Neural progenitor cell (in vitro differentiated cells): ENCODE measurements around a stretch of chr12.

DNA sequence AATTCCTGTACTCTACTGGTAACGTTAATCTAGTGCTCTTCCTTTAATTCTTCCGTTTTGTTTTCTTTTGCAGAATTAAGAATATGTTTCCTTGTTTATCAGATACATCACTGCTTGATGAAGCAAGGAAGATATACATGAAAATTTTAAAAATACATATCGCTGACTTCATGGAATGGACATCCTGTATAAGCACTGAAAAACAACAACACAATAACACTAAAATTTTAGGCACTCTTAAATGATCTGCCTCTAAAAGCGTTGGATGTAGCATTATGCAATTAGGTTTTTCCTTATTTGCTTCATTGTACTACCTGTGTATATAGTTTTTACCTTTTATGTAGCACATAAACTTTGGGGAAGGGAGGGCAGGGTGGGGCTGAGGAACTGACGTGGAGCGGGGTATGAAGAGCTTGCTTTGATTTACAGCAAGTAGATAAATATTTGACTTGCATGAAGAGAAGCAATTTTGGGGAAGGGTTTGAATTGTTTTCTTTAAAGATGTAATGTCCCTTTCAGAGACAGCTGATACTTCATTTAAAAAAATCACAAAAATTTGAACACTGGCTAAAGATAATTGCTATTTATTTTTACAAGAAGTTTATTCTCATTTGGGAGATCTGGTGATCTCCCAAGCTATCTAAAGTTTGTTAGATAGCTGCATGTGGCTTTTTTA lies 3.9 kb downstream of the CDKN1B start:
- RAMPAGE, long total RNA, result no peak

GRCh38 chr12:12724764-12725154 lies 7.6 kb downstream of the CDKN1B start:
- RAMPAGE, long total RNA, result no peak

- RAMPAGE, long total RNA, result no peak
Measured at GRCh38 chr12:12734576-12735204, 17.5 kb downstream of the CDKN1B start.

DNA sequence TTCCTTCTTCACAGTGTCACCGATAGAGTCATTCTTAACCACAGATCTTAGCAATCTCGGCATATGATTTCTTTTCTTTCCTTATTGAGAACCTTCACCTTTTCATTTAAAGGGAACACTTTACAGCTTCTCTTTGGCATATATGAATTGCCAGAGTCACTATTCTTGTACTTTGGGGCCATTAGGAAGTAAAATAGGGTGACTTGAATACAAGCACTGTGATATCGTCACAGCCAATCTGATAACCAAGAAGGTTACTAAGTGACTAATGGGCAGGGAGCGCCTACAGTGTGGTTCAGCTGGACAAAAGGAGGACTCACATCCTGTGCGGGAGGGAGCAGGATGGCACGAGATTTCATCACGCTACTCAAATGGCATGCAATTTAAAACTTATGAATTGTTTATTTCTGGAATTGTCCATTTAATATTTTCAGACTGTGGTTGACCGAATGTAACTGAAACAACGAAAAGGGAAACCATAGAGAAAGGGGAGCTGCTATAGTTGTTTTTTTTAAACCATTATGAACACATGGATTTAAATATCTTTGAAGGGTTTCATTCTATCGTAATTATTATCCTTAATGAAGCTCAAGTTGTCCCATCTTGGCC lies 26.6 kb upstream of the APOLD1 start:
- RAMPAGE, long total RNA, result no peak

DNA sequence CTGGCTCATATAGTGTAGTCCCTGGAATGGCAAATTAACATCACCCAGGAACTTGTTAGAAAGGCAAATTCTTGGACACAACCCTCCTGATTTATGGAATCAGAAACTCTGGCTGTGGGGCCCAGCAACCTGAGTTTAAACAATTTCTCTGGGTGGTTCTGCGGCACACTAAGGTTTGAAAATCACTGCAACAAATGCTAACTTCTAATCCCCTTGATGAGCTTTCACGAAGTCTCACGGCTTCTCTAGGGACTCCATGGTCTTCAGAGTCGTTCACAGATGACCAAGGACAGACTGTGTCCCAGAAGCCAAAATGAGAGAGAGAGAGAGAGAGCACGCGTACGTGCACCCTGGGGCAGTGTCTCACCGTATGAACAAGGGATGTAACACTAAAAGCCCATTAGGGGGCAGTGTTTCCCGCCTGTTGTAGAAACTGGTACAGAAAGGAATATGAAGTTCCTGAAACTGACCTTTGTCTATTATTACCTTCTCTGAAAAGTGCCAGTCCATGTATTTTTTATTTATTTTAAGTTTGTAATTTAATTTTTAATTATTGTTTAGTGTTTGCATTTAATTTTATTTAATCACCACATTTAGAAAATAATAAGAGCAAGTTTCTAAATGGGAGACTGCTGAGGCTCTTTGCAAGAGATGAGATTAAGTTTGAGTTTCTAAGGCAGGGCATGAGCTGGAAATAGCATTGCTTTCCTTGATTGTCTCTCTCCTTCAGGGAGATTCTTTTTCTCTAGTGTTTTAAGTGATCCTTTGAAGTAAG lies 3.3 kb downstream of the APOLD1 start:
- RAMPAGE, long total RNA, result no peak

DNA sequence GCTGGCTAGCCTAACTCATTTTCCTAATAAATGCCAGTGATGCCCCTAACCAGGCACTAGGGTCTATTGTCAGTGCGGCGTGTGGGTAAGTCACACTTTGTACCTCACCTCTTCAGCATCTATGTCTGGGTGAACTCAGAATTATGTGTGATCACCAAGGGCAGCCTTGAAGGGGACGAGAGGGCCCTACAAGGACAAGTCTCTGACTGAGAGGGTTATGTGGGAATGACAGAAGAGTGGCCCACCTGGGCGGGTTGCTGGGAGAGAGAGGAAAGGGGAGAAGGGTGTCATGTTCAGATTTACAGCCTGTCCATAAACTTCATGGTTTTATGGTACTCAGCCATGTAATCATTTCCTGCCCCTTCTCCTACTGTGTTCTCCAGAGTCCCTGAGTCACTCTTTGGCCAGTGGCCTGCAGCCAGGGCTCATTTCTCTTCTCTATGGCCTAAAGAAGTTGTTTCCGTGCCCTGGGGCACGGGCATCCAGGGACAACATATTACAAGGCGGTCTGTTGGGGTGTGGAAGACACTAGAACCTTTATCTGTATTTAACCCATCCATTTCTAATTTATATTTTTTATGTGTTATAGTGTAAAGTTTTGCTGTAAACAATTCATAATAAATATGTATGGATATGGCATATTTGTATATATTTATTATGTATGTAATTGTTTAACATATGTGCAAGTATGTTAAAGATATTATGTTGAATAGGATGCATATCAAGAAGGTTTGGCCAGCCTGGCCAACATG lies 26.8 kb downstream of the DDX47 start:
- RAMPAGE, long total RNA, result no peak

DNA sequence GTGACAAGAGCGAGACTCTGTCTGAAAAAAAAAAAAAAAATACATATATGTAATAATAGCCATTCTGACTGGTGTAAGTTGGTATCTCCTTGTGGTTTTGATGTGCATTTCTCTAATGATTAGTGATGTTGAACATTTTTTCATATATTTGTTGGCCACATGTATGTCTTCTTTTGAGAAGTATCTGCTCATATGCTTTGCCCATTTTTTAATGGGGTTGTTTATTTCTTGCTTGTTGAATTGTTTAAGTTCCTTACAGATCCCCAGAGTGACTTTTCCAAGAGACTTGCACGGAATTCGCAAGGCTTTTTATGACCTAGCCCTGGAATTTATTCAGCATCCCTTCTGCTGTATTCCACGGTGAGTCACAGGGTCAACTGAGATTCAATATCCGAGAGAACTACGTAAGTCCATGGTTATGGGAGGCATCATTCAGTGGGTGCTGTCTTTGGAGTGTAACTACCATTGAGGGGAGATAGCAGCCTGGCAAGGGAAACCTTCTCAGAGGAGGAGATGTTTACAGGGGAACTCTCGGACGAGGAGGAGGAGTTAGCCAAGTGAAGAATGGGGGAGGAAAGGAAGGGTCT lies 21.0 kb upstream of the GPRC5A start:
- RAMPAGE, long total RNA, result no peak

GRCh38 chr12:12885518-12885903 lies 5.9 kb upstream of the GPRC5A start:
- RAMPAGE, long total RNA, result no peak

- RAMPAGE, long total RNA, result no peak
Measured at GRCh38 chr12:12916260-12917174, 25.2 kb downstream of the GPRC5A start.

DNA sequence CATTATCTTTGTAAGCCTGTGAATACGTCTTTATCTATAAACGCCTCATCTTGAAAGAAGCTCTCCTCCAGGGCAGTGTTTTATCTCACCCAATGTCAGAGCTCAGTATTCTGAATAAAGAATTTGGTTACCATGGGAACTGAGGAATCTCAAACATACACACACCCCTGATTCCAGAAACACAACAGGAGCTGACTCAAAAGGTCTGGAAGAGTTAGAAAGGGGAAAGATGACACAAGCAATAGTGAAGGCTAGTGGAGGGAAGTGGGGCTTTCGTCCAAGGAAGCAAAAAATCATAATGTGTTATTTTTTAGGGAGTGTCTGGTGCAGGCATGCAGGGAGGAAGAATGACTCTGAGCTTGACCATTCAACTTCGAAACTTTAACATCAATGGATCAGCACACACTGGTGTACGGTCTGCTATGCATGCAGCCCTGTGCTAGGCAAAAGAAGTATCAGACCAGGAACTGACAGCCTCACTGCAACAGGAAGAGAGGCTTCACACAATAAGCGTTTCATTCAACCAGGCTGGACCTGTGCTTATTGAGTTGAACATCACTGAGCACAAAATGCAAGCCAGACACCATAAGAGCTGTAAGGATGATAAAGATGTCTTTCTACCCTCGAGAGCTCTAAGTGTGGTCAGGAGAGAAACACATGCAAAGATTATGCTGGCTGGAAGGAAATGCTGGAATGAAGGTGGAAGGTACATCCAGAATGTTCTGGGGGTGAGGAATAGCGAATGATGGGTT lies 20.2 kb downstream of the HEBP1 start:
- RAMPAGE, long total RNA, result no peak

DNA sequence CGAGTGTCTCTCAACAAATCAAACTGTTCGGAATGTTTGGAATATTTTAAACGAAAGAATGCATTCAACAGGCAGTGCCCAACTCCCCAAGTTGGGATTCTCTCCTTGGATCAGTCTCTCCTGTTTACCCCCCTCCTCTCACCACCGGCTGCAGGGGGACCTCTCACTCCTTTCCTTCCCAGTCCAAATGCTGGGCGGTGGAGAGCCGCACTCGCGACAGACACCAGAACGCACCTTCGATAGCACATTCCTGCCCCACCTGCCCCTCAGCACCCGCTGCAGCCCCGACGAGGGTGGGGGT lies 424 bp downstream of the HEBP1 start:
- RAMPAGE, long total RNA, result no peak

DNA sequence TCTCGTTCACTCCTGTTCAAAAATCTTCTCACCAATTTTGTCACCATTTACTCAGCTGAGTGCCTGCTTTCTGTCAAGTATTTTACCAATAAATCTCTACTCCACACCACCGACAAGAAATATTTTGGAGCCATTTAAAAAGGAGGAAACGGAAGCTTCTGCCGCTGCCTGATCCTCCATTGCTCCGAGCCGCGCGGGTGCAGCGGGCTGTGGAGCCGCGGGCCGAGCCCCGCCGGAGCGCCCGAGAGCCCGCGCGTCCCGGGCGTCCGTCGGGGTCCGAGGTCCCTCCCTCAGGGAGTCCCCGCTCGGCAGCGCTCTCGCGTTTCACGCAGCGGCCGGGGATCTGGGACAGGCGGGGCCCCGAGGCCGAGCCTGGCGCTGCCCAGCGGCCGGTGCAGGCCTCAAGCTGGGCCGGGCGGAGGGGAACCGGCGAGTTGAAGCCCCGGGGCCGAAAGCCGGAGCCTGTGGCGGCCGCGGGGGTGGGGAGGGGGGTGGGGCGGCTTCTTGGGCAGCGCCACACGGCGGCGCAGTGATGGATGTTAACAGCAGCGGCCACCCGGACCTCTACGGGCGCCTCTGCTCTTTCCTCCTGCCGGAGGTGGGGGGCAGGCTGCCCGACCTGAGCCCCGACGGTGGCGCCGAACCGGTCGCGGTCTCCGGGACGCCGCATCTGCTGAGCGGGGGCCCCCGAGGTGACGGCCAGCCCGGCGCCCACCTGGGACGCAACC lies 1.1 kb upstream of the HEBP1 start:
- RAMPAGE, long total RNA, result no peak

GRCh38 chr12:13387019-13387708 lies 190.6 kb downstream of the EMP1 start:
- RAMPAGE, long total RNA, result no peak

- RAMPAGE, long total RNA, result no peak
Measured at GRCh38 chr12:14273920-14274364, 91.5 kb upstream of the ATF7IP start.

- RAMPAGE, long total RNA, result no peak
Measured at GRCh38 chr12:14416446-14416977, 51.0 kb downstream of the ATF7IP start.

DNA sequence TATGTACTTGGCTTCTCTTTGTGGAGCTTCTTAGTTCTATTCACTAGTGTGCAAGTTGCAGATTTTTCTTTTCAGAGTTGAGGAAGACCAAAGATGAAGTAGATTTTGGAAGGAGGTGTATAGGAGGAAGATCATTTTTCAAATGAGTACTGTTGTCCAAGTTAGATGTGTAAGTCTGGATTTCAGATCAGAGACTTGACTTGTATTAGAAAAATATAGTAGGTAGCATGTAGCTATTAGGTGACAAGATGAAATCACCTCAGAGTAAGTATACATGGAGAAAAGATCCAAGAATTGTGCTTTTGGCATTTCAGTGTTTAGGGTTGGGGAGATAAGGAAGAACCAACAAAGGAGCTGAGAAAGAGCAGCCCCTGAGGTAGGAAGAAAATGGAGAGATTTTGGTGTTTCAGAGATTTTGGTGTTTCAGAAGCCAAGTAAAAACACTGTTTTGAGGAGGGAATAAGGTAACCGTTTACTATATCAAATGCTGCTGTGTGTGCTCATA lies 64.3 kb downstream of the ATF7IP start:
- RAMPAGE, long total RNA, result no peak

DNA sequence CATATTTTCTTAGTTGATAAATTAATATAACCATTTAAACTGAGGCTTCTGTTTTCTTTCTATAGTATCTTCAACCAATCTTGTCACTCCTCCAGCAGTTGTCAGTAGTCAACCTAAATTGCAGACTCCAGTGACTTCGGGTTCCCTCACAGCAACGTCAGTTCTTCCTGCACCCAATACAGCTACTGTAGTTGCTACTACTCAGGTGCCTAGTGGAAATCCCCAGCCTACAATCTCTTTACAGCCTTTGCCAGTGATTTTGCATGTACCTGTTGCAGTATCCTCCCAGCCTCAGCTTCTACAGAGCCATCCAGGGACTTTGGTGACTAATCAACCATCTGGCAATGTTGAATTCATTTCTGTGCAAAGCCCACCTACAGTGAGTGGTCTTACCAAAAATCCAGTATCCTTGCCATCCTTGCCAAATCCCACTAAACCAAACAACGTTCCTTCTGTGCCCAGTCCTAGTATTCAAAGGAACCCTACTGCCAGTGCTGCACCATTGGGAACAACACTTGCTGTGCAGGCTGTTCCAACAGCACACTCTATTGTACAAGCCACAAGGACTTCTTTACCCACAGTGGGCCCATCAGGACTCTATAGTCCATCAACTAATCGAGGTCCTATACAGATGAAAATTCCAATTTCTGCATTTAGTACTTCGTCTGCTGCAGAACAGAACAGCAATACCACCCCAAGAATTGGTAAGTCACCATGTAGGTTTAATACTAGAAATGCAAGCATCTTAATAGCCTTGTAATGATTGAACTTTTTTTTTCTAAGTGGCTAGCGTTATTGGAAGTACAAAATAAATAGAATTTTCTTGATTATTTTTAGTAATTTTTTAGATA lies 95.2 kb downstream of the ATF7IP start:
- RAMPAGE, long total RNA, result no peak

- RAMPAGE, long total RNA, result no peak
Measured at GRCh38 chr12:14773440-14774098, 636 bp upstream of the H2AJ start.

- RAMPAGE, long total RNA, result no peak
Measured at GRCh38 chr12:14783776-14784241, 9.6 kb downstream of the H2AJ start.

- RAMPAGE, long total RNA, result no peak
Measured at GRCh38 chr12:14882528-14883219, 3.0 kb downstream of the MGP start.